Progenitor cell of endocrine pancreas (in vitro differentiated cells): ENCODE results near the gene KLF3.

DNA sequence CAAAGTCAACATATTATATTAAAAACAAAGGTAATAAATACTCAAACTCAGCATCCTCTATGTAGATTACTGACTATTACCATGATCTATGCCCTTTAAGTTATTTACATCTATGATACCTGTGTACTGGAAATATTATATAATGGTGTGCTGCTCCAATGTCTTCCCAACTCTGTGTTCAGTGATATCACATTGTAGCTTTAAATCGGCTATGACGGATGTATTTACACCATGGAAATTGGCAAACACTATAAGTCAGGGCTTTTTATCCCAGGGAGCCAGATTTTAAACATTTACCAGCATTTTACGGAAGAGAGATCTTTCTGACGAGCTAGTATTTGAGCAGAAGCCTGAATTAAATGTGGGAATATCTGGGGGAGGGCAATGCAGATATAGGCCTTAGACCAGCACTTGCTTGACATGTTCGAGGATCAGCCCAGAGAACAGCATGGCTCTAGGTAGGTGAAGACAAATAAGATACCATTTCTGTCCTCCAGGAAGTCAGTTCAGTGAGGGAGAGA lies 7.7 kb upstream of the PGM2 start:
- PRO-cap: no peak

- PRO-cap: no peak
These were observed 31.4 kb downstream of the PTTG2 start for GRCh38 chr4:37991304-37992375.

DNA sequence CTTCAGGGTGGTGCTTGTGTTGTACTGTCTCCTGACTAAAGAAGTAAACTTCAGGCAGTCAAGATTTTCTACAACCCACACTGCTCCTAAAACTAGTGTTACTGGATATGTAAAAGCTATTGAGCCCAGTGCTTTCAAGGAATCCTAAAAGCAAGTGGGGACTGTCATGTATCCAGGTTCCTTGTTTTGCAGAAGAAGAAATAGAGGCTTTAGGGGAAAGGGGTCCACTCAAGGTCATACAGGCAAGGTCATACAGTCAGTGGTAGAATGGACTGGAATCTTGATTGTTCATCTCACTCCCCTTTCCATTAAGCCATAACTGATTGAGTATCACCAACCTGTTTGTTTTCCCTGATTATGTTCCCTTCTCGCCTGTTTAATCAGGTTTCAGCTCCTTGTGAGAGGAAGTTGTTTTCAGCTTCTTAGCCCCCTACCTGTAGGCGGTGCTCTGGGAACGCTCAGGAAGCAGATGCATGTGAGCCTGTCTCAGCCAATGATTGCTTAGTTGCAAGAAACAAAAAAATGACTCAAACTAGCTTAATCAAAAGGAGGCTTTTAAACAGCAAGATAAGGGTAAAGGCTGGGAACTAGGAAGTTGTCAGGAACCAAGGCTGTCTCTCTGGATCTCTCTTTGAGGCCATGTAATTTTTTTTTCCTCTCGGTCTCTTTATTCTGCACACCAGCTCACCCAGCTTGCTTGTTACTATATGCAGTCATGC lies 108.9 kb downstream of the PTTG2 start:
- PRO-cap: no peak

DNA sequence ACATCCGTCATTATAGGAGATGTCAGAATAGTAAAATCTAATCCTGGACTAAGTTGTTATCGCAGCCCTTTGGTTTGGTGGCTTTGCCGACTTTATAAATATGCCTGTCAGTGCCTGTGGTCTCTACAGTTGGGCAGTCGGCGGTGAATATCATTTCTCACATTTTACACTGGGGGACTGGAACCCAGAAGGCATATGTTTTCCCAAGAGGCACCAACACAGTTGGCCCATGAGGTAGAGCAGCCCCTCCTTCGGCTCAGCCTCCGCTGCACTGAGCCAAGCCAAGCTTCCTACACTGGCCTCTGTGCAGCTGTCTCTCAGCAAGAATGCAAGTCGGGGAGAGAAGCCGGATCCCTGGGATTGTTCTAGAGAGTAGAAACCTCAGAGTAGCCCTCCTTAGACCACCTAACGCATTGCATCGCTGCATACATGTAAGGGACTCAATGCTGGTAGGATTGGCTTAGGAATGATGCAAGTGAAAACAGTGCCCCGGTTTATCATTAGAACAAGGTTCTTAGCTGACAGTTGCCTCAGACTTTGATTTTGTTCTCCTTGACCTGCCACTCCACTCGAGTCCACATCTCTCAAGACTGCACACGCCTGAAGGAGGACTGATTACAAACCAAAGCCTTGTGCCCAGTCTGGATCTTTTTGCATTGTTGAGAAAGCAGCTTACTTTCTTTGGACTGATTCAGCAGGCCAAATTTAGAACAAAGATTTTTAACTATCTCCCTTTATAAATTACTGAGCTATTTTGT lies 125.3 kb downstream of the PTTG2 start:
- PRO-cap: no peak

GRCh38 chr4:38226091-38226446 lies 265.9 kb downstream of the PTTG2 start:
- PRO-cap: no peak

GRCh38 chr4:38231644-38231908 lies 271.4 kb downstream of the PTTG2 start:
- PRO-cap: no peak

DNA sequence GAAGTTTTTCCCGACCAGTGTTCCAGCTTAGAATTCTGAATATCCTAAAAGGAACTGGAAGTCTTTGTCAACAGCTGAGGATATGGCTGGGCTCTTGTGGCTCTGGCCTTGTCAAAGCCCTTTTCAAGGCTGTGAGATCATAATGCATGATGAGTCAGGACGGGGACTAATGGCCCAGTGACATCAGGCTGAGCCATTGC lies 306.4 kb downstream of the PTTG2 start:
- PRO-cap: no peak

GRCh38 chr4:38663339-38663541 lies 759 bp upstream of the KLF3 start:
- PRO-cap: bidirectional peak, plus-strand start at chr4:38663384, minus-strand start at chr4:38663205; bidirectional peak, plus-strand start at chr4:38663496, minus-strand start at chr4:38663495

DNA sequence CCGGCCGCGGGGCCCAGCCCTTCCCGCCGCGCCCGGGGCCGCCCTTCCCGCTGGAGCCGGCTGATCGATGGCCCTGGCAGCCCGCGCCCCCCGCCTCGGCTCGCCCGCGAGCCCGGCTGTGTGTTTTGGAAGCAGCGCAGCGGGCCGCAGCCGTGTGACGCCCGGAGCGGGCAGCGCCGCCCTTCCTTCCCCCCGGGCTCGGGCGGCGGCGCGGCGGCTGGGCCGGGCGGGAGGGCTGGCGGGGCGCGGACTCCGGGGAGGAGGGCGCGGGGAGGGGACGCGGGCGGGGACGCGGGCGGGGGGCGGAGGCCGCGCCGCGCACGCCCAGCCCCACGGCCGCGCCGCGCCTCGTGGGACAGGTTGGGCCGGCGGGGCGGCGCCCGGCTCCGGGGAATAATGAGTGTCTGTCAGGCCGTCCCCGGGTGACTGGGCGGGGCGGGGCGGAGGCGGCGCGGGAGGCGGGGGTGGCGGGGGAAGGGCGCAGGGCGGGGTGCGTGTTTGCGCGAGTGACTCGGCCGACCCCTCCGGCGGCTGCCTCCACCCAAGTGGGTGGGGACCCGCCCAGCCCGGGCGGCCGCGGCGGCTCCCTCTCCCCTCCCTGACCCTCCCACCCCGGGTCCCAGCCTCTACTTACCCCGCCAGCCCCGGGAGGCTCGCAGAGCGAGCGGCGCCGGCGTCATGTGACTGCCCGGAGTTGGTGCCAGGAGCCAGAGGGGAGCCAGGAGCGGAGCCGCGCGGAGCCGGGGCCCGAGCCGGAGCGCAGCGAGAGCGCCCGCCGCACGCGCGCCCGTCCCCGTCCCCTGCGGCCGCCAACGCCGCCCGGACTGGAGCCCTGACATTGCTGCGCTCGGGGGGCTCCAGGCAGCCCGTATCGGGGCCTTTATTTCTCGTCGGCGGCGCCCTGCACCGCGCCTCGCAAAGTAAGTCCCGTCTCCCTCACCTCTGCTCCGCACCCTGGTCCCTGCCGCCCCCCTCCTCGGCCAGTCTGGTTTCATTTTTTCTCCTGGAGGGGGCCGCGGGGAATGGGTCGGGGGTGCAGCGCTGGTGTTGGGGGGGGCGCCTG lies at the start of gene KLF3:
Gene KLF3 (plus strand): TSS at position 658 of the 1,063 bp plus-strand sequence.
- PRO-cap: bidirectional peak, plus-strand start at position 153 of the sequence, minus-strand start at position 127 of the sequence; bidirectional peak, plus-strand start at position 658 of the sequence, minus-strand start at position 398 of the sequence; bidirectional peak, plus-strand start at position 884 of the sequence, minus-strand start at position 826 of the sequence

DNA sequence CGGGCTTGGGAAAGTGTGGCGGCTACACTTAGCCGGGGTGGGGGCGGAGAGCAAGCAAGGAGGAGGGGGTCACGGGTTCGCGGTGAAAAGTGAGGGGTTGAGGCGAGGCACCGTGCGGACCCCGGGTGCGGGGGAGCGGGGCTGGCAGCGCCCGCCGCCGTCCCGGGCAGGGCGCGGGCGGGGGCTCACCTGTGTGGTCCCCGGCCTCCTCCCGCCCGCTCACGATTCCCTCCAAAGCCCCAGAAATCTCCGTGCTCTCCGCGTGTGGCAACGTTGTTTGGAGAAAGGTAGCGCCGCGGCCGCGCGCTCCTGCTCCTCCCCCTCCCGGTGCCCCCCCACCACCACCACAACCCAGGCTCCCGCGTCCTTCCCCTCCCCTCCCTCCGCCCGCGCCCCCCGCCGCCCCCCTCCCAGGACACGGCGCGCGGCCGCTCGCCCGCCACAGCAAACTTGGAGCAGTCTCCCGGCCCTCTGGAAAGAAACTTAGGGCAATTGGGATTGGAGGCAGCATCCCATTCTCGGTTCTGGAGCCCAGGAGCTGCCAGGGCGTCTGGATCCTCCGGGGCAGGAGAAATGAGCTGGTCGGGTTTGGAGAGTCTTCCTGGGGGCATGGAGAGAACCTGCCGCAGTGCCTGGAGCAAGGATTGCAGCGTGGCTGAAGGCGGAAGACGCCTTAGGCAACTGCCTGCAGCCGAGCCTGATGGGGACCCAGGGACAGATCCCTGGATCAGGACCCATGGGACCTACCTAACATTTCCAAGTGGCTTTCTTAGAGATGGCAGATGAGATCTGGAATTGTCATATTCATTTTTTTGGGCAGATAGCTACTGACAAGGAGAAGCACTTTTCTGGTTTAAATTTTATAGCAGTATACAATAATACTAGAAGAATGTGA lies 853 bp downstream of the KLF3 start:
- PRO-cap: bidirectional peak, plus-strand start at position 242 of the sequence, minus-strand start at position 253 of the sequence; bidirectional peak, plus-strand start at position 510 of the sequence, minus-strand start at position 575 of the sequence

GRCh38 chr4:38672824-38673553 lies 9.0 kb downstream of the KLF3 start:
- PRO-cap: no peak

GRCh38 chr4:38700876-38701673 lies 37.1 kb downstream of the KLF3 start:
- PRO-cap: no peak

DNA sequence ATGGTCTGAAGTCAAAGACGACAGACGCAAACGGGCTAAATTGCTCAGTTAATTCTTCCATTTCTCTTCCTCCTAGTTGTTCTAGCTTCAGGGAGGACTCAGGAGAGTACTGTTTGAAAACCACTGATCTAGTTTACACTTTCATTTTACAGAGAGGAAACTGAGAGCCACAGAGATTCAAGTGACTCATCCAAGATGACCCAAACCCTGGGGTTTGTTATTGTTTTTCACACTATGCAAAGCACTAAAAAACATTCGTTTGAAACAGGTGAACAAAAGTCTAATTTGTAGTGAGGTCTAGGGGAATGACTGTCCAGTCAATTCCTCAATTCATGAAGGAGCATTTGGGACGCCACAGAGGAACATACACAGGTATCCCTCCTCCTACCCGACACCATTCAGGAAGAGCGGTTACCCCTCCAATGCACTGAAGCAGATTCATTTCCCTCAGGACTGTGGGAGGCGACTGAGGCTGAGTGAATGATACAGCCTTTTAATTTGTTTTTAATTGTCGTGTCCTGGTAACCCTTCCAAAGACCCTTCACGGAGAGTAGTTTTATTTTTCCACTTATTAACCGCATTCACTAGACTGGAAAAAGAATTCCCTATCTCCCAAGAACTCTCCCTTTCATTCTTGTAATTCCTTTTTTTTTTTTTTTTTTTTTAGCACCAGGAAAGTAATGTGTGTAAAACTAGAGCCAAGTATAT lies 30.3 kb downstream of the TLR10 start:
- PRO-cap: no peak

GRCh38 chr4:38857392-38858458 lies 1.1 kb upstream of the TLR6 start:
- PRO-cap: no peak

DNA sequence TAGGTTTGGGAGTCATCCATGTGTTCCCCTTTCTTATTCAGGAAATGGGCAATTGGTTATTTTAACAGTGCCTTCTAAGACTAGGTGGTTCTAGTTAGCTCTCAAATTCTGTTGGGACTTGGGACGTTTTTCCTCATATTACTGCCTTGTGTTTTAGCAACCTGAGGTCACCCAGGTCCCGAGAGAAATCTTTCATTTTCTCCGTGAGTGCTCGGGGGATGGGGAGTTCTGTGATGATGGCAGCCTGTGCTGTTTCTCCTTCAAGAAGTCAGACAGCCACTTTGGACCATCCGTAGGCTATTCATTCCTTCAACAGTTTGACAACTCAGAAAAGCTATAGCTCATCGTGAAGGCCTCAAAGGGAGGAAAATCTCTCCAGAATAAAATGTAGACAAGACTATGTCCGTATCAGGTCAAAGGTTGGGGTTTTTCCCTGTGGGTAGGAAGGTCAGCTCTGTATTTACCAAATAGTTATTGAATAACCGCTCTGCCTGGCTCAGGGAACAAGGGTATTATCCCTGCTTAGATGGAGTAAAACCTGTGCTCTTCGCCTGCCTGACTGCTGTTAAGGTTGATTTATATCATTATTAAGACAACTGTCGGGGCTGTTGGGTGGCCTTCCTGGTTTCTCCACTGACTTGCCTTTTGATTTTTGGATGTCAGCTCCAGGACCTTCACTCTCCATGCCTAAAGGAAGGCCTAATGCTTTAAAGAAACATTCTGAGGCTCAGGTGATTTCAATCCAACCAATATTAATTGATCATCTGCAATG lies 36.6 kb downstream of the FAM114A1 start:
- PRO-cap: no peak

DNA sequence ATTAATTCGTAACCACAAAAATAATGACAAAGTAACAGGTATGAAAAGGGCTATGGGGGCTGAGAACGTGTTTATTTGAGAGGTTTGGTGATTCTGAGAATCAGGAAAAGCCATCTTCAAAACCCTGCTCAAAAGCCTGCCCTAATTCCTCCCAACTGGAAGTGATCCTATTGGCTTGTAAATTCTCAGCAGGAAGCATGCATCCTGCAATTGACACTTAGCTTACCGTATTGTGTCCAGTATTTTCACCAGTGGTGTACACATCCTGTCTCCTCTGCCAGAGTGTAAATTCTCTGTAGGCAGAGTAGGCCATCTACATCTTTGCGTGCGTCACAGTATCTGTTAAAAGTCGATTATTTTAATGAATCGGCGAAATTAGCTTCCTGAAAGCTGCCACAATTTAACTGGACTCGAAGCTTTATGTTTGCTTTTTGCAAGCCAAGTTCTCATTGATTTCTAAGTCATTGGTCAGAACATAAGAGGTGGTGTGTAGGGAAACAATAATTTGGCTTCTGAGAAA lies 67.0 kb downstream of the TMEM156 start:
- PRO-cap: no peak

GRCh38 chr4:38967043-38967817 lies 65.0 kb downstream of the TMEM156 start:
- PRO-cap: no peak

- PRO-cap: no peak
These were observed 53.1 kb downstream of the KLHL5 start for GRCh38 chr4:39115037-39115548.

DNA sequence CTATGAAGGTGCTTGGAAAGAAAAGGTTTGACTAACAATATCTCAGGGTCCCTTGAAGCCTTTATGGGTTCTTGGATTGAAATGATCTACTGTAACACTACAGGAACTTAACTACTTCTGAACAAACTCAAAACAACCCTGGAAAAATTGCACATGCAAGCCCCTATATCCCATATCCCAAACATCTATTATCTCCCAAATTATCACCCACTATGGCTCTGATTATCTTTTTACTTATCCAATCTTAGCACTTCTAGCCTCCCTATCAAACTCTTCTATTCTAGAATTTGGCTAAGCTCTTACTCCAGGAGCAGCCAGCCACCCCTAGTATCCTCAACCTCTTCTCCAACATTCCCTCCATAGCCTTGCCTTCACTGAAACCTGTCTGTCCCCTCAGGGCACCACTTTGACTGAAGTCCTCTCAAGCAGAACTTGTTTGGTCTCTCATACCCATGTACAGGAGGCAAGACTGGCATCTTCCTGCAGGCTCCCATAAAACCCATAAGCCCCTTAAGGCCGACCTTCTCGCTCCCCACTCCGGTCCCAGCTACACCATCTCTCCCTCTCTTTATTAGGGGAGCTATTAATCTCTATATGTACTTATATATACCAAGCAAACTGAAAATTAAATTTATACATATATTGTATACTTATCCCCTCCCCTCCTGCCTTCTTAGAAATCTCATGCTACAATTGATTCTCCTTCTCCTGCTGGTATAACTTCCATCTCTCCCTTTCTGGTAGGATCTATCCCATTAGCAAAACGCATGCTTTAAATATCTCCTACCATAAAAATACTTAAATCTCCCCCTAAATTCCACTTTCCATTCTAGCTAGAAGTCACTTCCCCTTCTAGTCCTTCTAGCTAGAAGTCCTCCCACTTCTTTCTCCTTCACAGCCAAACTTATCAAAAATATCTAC lies 51.7 kb downstream of the RFC1 start:
- PRO-cap: no peak

DNA sequence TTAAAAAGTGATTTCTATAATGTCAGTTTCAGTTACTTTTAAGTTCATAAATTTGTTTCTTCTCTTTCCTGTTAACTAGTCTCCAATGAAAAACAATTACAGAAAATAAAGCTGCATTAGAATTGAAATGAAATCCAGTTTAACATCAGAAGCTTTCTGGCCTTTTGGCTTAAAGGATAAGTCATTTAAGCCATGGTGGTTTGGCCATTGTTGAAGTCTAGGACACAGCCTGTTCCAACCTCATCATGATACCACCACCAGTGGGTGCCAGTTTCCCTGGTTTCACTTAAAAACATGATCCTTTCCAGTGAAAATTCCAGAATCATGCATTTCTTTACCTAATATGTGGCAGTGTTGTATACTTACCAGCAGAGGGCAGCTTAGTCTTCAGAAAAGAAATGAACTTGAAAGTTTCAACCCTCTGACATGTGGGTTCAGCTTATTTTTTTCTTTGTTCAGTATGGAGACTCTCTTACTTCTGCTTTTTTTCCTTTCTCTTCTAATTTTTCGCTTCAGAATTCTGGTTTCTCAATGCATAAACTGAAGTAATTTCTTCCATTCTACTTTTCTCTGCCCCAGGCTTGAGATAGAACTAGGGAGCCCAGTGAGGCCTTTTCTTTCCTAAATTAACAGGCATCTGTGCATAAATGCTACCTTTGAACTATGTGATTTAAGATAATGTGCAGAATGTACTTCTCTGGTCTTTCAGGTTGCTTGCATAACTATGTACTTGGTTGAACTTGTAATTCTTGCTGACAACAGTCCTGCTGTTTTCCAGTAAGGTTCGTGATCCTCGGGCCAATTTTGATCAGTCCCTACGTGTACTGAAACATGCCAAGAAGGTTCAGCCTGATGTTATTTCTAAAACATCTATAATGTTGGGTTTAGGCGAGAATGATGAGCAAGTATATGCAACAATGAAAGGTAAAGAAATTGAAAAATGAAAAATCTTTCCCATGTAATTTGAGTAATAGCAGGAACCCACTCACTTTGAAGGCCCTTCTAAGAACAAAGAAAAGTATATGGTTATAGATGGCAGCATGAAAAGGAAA lies 10.7 kb downstream of the LIAS start:
- PRO-cap: no peak